Ileum (tissue), 1 donor: ENCODE data around the genes MAML3 and MGAT4D.

- PRO-cap: no peak
These were observed 49.1 kb downstream of the RAB33B start for GRCh38 chr4:139503042-139503370.

- PRO-cap: bidirectional peak, plus-strand start at chr4:139666876, minus-strand start at chr4:139666853
These were observed 1.3 kb downstream of the MGST2 start for GRCh38 chr4:139666660-139667637.

GRCh38 chr4:139736355-139736714 lies 70.7 kb downstream of the MGST2 start:
- PRO-cap: no peak

- PRO-cap: no peak
These were observed 183.6 kb downstream of the MGST2 start for GRCh38 chr4:139849202-139849617.

DNA sequence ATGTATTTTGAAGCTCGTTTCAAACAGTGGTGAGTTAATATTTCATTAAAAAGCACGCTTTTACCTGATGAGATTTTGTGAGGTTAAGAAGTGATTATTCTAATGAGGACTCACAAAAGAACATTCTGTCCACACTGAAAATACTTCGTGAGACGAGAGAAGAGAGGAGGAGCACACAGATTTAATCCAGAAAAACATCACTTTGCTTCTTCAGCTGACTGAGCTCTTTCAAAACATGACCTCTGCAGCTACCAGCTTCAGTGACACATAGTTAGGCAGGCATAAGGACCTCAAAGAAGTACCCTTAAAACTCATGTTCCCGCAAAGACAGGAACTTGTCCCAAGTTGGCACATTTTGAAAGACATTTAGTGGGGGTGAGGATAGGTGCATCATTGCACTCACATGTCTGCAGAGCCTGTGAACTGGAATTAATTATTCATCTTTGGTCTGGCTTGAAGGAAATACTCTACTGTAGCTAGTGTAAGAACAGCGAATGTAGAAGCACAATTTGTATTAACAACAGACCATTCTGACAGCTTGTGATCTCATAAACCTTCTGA lies 221.7 kb downstream of the MGST2 start:
- PRO-cap: no peak

DNA sequence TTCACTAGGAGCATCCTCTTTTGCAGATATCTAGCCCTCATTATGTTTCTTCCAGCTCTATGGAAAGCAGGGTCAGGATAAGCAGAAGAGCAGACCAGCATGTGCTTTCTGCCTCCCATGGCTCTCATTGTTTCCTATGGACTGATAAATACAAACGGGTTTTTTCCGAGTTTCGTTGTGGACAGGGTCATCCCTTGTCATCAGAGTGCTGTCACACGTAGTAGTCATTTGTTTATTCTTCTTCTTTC lies 168.1 kb downstream of the MAML3 start:
- PRO-cap: no peak

DNA sequence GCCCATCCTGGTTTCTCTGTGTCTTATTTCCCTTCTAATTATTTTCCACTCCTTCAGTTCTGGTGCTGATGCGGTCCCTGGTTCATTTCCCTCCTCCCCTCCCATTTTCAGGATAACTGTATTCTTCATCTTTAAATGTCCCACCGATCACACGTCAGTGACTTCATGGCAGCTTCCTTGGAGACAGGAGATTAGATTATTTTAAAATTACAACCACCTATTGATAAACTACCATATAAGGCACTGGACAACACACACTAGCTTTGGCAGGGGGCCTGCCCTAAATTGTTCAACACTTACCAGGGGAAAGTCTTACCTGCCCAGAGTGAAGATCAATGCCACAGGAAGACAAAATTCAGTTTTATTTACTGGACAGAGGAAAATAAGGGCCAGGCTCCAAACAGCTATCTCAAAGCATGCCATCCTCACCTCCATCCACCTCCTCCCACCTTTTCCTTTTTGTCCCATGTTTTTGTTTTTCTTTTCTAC lies 123.9 kb downstream of the MAML3 start:
- PRO-cap: no peak

DNA sequence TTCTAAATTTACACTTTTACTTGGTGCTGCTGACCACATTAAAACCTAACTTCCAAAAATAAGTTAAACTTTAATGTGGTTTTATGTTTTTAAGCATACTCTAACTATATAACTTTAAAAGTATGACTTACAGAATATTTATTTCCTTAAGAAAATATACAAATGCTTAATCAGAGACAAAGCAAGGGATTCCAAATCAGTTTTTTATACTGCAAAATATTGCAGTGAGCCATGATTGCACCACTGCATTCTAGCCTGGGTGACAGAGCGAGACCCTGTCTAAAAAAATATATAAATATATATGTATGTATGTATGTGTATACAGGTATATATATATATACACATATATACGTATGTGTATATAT lies 36.7 kb downstream of the MAML3 start:
- PRO-cap: no peak

DNA sequence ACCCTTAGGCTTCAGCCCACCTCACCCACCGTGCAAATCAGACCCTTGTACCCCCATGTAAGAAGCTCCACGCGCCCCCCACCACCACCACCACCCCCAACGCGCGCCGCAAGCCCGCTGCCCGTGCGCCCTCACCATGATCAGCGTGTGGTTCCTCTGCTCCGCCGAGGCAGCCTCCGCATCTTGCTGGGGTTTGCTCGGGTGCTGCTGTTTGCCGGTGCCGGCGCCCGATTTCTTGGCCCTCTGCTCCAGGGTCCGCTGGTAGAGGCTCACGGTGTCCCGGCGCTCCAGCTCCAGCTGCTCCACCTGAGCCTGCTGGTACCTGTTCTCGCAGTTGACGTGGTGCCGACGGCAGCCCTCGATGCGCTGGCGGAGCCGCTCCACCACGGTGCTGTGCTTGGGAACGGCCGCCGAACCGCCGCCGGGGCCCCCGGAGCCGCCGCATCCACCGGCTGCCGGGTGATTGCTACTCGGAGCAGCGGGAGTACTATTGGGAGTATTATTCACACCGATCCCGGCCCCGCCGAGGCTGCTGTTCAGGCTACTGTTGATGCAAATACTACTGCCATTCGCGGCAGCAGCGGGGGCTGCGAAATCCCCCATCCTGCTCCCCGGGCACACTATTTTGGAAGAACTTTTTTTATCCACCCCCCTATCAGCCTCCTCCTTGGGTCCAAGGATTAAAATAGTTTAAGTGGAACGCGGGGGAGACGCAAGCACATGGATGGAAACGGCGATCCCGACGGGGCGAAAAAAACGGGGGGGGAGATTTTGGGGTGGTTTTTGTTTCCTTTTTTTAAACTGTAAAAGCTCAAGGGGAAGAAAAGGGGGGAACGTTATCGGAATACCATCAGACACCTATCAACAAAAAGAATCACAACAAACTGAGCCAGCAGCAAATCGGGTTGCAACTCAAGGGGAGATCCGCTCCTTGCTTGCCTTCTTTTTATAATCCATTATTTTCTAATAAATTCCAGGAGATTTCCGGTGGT lies 963 bp downstream of the MAML3 start:
- PRO-cap: bidirectional peak, plus-strand start at position 333 of the sequence, minus-strand start at position 237 of the sequence; bidirectional peak, plus-strand start at position 693 of the sequence, minus-strand start at position 461 of the sequence

- PRO-cap: bidirectional peak, plus-strand start at chr4:140154291, minus-strand start at chr4:140154096
These were observed at the start of gene MAML3 for GRCh38 chr4:140153717-140154602. TSS of gene MAML3 (minus strand) at chr4:140154184.

DNA sequence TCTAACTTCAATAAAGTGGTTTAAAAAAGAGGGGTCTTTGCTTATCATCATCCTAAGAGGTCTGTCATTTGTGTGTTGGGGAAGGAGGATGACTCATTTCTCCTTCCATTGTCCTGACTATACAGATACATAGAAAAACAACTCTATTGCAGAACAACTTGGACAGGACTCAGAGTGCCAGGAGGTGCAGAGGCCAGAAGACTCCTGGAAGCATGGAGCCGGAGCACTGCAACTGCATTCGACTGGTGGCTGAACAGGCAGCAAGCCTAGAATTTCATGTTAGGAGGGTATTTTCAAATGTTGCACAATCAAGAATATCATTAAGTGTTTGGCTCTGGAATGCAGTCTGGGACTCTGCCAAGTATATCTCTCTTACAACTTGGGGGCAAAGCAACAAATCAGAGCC lies 35.0 kb upstream of the MAML3 start:
- PRO-cap: no peak

DNA sequence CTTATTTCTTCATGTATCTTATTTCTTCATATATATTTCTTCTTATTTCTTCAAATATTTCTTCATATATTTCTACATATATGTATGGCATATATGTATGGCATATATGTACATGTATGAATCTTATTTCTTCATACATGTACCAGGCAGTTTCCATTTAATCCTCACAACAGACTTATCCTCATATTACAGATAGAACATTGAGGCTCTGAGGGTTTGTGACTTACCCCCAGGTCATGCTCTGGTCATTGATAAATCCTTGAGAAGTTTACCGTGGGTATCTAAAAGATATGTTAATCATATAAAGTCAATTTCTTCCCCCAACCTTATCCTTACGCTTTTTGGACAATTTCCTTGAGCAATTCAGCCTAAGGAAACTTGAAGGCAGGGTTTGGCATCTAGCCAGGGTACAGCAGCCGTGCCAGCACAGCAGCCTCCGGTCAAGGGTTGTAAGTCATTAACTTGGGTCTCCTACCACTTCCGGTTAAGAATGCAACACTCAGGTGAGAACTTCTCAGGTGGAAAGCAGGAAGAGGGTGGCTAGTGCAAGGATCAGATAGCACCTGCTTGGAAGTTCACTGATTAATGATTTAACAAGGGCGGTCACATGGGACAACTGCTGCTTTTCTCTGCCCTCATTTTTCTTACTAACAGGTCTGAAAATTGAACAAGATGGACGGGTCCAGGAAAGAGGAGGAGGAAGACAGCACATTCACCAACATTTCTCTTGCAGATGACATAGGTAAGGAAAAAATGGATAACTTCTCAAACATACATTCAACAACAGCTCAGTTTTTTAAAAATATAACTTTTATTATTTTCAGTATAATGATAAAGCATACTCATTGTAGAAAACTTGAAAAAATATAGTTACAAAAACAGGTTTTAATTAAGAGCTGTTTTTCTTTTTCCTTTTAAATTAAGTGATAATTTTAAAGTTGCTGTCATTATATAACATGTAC lies 30.2 kb upstream of the SCOC start:
- PRO-cap: unidirectional peak, plus-strand start at position 650 of the sequence

DNA sequence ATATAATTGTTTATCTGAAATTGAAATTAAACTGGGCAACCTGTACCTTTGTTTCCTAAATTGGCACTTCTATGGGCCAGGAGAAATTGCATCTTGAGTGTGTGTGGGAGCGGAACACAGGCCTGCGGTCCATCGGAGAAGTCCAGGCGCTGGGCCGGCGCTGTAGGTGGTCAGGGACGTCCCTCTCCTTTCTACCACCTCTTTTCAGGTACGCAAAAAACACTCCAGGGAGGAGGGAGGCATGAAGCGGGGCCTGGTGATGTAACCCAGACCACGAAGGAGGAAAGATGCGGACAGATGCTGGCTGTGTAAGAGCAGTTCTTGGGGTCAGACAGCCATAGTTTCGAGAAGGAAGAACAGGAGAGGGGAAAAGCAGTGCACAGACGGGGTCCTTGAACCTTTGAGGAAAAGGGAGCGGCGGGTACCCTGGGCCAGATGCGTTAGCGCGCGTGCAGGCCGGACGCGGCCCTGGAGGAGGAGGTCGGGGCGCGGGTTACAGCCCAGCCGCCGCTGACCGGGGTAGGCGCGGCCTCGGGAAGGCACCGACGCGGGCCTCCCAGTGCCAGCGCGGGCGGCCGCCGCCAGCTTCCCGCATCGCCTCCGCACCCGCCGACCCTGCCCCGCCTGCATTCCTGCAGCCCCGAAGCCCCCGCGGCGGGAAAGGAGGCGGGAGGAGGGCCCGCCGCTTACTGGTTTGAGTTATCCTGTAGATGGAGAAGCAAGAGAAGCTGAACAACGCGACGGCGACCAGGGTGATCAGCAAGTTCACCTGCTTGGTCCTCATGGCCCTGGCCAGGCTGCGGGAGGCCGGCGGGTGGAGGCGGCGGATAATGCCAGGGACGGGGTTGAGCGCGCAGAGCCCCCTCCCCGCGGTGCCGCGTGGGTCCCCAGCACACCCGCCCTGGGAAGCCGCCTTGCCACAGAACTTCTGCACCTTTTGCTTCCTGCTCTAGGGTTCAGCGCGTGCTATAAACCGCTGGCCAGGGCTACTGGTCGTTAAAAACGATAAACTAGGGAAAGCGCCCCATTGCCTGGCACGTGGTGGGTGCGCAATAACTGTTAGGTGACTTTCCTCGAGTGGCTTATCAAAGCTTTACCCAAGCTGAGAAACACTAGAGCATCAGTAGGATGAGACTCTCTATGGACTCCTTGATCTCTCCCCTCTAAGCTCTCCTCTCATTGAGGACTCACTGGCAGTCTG lies at the start of gene MGAT4D:
TSS of gene MGAT4D (minus strand) at position 855 of the 1,201 bp plus-strand sequence.
- PRO-cap: no peak

- PRO-cap: no peak
These were observed 93.8 kb upstream of the TBC1D9 start for GRCh38 chr4:140850027-140850337.

DNA sequence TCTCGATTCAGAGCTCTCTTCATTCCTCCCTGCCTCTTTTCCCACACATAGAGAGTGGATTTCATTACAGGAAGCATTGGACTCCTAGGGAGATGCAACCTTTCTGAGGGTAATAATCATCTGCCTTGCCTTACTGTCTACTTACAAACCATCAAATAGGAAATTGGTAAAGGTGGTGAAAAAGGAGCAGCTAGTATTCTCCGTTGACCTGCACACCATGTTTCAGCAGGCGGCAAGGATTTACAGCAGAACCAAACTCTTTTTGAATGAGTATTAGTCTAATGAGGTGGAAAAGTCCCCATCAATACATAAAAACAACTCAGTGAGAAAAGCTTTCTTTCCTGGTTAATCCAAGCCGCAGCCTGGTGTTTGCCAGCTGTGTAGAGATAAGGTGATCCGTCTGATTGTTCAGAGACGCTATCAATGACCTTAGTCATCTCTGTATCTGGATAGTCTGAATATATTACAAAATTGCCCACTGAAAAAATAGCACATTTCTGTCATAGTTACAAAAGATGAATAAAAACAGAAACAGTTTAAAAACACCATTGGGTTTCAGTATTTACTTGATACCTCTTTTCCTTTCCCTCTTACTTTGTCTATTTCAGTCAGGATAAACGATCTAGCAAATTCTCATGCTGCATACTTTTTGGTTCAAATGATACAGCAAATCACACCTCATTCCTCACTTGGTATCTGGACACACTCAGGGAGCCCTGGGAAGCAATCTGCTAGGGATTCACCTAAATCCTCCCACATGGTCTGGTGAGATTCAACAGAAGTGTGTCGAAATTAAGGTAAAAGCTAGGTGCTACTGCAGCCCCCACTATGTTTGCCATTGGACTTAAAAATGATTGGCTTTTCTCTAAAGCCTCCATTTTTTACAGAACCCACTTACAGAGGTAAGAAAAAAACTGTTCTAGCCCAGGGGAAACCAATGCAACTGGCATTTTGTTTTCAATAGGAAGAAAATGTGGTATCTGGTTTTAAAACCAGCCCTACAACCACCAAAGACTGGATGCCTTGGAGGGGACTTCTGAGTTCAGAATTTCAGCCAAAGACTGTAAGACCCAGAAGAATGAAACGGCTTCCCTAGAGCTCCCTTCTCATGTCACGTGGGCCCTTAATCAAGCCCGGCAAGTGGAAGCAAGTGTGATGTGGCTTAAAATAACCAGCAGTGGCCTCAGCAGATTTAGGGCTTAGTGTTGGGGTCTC lies 110.6 kb upstream of the TBC1D9 start:
- PRO-cap: no peak

DNA sequence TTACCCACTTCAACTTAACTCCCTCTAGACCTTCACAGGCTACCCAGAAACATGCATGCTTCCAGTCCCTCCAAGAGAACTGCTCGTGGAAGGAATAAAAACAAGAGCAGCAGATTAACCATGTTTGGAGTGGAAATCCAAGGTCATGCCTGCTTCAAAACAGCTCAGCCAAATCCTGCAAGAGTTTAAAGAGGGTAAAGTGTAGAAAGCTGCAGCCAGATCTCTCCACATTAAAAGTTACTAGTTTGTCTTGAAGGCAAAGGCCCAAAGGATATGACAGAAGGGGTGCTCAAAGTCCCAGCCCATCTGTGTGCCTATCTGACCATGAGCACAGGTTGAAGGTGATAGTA lies 139.2 kb downstream of the RNF150 start:
- PRO-cap: no peak

GRCh38 chr4:141016016-141016726 lies 117.1 kb downstream of the RNF150 start:
- PRO-cap: no peak

DNA sequence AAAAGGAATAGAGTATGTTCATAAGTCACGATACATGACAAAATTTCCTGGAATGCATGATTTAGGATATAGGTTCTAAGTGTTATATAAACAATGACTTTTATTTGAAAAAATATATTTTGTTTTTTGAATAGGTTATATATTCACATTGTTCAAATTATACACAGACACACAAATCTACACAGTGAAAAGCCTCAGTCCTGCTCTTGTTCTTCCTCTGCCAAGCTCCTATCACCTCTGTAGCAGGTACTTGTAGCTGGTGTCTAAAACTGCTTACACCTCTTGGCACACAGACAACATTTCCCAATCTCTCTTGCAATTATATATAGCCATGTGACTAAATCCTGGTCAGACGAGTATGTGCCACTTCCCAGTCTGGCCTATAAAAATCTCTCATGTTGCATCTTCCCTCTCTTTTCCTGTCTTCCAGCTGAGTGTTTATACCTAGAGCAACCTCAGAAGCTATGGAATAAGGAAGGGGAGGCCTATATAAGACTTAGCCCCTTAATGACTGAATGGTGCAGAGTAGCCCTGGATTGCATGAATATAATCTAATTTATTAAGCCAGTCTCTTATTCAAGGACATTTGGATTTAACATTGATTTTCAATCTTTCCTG lies 105.9 kb downstream of the RNF150 start:
- PRO-cap: no peak

- PRO-cap: no peak
These were observed 51.4 kb downstream of the RNF150 start for GRCh38 chr4:141081891-141082341.

GRCh38 chr4:141232415-141232812 lies 11.7 kb downstream of the ZNF330 start:
- PRO-cap: no peak